Kidney (tissue), 2 donors: ENCODE measurements around a stretch of chr2.

GRCh38 chr2:62195859-62196055 lies 158 bp upstream of the B3GNT2 start:
- PRO-cap = bidirectional peak, plus-strand start at chr2:62196125, minus-strand start at chr2:62195978
- RRBS = under 1% methylated on average over 9 of the region's 17 CpGs

GRCh38 chr2:62210351-62210686 lies 14.4 kb downstream of the B3GNT2 start:
- PRO-cap = no peak
- RRBS = no CpG with 5 or more reads among the region's 5 CpGs

- PRO-cap = no peak
- RRBS = no CpG with 5 or more reads among the region's 3 CpGs
Observed at GRCh38 chr2:63810905-63811418, 30.7 kb upstream of the UGP2 start.

DNA sequence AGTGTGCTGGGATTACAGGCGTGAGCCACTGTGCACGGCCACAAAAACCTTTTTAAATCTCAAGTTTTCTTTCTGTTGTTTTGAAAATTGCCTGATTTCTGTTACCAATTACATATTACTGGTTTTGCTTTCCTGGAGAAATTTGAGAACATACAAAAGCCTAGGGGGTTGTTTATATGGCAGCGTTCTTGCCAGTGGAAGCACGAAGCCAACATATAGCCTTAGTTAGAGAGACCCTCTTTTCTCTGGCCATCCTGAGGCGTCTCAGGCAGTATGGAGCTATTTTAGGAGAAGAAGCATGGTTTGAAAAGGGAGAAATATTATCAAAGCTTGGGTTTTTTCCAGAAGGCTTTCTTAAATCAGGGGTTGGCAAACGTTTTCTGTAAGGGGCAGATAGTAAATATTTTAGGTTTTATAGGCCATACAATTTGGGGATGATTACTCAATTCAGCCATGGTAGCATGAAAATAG lies 29.9 kb downstream of the UGP2 start:
- PRO-cap = no peak
- RRBS = no CpG with 5 or more reads among the region's 6 CpGs

- PRO-cap = no peak
- RRBS = no CpG with 5 or more reads among the region's 14 CpGs
Observed at GRCh38 chr2:63989225-63989857, 29.9 kb downstream of the VPS54 start.

- PRO-cap = no peak
- RRBS = no CpG with 5 or more reads among the region's 2 CpGs
Observed at GRCh38 chr2:64014591-64015118, 4.6 kb downstream of the VPS54 start.

DNA sequence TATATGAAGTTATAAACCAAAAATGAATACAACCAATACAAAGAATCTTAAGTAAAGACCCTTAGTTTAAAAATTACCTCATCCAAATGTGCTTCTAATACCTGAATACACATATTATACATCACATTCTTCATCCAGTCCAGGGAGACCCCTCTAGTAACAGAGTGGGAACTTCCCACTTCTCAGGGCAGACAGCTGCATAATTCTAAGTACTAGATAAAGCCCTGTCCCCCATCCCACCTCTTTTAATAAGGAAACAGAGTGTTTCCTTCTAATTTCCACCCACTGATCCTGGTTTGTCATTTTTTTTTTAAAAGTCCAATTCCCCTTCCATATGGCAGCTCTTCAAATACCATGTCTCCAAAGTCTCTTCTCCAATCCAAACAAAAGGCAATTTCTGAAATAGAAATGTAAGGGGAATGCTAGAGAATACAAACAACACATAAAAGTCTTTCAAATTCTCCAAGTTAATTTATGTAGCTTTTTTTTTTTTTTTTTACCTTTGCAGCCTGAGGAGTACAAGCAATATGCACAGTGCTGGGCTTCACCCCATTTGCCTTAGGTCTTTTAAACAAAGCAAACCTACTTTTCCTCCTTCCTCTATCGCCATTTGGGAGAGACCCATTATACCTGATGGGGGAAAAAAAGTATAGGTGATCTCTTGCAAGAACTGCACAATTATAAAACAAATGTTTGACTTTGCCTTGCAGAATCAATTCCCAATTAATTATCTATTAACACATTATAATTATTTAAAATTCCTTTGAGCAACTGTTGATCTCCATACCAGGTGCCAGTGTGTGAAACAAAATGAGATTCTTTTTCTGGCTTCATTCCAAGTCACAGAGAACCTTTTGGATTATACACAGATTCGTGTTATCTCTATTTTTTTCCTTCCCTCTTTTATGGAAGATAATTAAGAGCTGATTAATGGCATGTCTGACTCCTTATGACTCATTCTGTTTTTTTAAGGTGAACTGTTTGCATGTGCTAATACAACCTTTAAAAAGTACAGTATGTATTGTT lies 39.7 kb downstream of the PELI1 start:
- PRO-cap = no peak
- RRBS = no CpG with 5 or more reads among the region's 2 CpGs

DNA sequence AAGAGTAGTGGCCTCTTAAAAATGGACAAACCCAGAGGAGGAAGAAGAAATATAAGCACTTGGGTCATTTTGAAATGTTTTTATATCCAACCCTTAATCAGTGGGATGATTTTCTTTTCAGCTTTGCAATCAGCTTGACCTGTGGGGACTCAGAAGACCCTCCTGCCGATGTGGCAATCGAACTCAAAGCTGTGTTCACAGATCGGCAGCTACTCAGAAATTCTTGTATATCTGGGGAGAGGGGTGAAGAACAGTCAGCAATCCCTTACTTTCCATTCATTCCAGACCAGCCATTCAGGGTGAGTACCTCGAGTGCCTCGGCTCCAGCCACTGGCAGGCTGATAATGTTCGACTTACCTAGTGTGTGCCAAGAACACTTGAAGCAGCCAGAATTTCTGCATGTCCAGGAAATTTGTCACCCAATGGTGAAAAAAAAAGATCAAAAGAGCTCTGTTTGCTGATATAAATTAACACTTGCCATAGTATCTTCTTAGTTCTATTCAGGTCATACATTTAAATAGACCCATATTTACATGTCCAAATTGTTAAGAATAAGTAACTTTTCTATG lies 2.3 kb downstream of the LGALSL start:
- PRO-cap = no peak
- RRBS = no CpG with 5 or more reads among the region's 6 CpGs

- PRO-cap = no peak
- RRBS = no CpG with 5 or more reads among the region's 4 CpGs
Observed at GRCh38 chr2:64460027-64460820, 6.3 kb downstream of the LGALSL start.

DNA sequence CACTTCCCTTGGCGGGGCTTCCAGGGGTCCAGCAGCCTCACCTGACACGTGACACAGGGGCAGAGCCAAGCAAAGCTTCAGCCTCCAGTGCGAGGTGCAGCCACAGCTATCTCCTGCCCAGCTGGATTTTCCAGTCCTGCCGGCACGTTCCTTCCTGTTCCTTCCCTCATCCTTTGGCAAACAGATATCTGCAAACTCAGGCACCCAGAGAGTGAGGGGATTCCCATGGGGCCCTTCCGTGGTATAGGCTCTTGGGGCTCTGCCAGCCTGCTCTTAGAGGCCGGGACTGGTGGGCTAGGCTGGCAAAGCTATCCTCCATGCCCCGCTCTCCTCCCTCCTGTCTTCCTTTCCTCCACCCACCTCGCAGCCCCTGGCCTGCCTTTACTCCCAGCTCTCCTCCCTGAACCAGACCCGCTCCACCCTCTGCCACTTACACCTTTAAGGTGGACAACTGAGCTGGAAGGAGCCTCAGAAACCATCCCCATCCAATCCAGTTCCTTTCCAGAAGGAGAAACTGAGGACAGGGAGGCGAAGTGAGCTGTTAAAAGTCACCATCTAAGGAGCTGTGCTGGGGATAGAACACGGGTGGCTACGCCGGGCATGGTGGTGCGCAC lies 45.7 kb downstream of the SERTAD2 start:
- PRO-cap = no peak
- RRBS = no CpG with 5 or more reads among the region's 15 CpGs

DNA sequence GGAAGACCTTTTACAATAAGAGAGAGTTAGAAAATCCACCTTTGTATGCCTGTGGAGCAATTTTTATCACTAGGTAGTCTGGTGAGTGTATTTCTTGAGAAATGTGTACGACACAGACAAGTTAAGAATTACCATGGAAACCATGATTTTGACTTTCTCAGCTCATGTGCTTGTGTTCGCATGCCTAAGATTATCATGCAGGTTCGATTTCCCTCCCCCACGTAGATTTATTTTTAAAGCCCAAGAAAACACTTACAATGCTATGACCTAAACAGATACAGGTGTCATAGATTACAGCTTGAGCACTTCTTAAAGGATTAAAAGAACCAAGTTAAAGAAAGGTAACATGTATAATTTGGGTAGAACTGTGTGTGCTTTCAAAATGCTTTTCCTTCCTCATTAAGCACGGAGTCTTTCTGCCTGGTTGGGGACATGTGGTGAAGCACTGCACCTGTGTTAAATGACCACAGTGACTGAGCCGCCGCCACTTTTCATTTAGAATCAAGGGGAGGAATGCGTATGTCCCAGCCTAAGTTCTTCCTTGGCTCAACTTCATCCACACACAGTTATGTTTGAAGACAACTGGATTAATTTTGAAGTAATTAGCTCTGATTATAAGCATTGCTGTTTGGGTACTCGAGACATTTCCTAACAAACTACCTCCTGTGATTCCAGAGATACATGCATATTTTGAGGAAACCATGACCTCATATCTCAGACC lies 16.5 kb downstream of the SERTAD2 start:
- PRO-cap = no peak
- RRBS = no CpG with 5 or more reads among the region's 9 CpGs

DNA sequence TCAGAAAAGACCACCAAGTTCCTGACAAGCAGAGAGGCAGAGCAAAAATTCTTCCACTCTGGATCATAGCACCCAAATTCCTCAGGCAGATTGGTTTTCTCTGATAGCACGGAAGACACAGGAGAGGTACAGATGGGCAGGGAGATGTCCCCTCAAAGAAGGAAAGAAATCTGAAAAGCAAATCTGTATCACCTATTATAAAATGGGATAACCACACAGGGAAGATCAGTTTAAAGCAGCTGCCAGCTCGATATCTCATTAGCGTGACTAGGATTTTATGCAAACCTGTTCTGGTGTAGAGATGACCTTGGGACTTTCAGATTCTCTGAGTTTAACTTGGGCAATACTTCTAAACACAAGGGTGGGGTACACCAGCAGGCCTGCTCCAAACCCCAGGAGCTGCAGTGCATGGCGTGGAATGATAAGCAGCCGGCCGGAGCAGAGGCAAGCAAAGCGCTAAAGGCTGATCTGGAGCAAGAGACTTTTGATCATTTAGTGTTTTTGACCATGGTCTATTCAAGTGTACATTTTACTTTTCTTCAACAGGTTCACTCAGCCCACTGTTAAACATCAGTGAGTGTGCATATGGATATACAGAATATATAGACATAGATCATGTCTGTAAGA lies 4.7 kb downstream of the SERTAD2 start:
- PRO-cap = no peak
- RRBS = no CpG with 5 or more reads among the region's 7 CpGs

- PRO-cap = no peak
- RRBS = no CpG with 5 or more reads among the region's 3 CpGs
Observed at GRCh38 chr2:64679644-64680136, 26.0 kb upstream of the SERTAD2 start.

DNA sequence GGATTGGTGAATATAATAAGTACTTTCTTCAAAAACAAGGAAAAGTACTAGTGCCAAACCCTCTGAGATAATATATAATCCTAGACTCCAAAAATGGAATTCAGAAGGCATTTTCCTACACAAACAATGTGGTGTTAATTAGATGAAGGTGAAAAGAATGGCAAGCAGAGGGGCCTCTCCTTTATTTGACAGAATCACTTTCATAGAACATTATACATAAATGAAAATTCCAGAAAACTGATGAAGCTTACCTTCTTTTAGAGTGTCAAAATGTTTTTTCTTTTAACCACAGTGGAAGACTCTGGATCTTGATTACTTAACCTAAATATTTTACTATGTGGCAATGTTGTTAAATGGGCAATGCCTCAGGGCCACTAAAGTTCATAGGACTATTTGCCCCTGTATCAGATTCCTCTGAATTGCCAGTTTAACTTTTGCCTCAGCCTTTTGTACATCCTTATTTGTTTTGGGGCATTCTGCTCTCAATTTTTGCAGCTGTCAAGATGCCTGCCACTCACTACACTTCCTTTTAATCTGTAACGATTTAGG lies 31.6 kb upstream of the SERTAD2 start:
- PRO-cap = no peak
- RRBS = no CpG with 5 or more reads among the region's 1 CpG

DNA sequence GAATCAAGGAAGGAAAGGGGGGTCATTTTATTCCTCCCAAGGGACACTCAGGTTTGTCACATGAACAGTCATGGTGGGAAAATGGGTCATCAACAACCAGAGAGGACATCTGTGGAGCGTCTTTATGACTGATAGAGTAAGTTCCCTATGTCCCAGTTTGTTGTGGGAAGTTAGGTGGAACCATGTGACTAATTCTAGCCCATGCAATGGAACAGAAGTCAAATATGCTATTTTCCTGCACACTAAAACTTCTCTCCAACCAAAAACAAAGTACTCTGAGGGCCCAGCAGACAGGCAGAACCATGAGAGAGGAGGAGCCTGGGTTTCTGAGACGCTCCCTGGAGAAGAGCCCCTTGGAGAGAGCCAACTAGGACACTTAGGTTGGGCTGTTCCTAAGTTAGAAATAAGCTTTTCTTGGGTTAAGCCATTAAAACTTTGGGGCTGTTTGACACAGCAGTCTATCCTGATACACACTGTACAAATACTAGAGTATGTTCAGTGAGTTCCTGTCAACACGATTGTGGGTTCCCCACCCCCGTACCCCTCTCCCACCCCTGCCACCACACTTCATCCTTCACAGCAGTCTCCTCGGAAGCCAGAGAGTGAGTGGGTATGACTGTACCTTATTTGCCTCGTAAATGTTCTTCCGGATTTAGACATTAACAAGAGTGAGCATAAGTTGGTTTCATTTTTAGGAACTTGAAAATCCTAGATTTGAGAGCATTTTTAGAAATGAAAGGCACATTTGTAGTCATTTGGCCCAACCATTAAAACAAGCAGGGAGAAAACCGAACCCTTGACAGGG lies 165.9 kb upstream of the SERTAD2 start:
- PRO-cap = no peak
- RRBS = no CpG with 5 or more reads among the region's 8 CpGs

DNA sequence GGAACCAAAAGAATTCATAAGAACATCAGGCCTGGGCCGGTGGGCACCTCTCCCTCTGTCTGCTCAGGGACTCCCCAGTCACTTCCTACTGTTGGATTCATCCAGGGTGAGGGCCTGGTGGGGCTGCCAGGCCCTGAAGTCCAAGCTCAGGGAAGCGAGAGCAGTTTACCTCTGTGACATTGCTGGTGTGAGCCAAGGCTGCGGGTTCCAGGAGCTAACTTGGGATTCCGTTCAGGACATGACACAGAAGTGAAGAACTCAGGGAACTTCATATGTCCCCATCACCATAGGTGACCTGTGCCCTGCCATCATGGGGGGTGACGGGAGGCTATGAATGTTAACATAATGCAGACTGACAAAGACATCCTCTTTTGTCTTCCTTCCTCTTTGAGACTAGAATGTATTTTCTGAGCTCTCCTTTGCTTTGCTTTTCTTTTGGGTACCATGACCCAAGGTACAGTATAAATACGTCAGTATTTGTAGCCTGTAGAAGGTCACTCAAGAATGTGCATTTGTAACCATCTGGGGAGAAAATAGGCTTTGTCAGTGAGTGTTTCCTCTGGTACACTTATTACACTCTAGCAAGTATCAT lies 130.5 kb upstream of the SLC1A4 start:
- PRO-cap = no peak
- RRBS = no CpG with 5 or more reads among the region's 6 CpGs

DNA sequence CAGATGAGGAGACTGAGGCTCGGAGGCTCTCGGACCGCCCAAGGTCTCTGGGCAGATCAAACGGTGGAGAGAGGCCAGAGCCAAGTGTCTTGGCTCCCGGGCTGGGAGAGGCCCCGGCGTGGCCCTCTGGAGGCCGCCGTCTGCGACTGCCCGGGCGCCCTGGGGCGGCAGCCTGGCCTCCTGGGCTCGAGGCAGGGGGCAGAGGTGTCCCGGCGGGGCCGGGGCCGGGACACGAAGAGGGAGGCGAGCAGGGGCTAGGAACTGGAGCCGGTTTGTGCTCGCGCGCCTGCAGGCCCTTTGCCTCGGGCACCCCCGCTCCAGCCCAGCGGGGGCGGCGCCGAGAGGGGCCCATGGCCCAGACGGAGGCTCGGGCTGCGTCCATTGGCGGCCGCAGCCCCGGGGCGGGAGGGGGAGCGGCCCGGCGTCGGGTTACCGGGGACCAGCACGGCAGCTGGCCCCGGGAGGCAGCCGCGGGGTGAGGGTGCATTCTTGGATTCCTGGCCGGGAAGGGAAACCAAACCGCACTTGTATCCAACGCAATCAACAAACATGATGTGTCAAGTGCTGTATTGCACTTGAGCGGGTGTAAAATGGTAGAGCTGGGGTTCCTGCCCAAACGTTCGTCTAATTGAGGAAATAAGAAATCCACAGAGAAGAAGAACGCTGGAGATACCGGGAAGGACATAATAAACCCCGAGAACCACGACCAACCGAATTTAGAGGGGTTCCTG lies 129.5 kb upstream of the SLC1A4 start:
- PRO-cap = unidirectional peak, plus-strand start at position 201 of the sequence; bidirectional peak, plus-strand start at position 450 of the sequence, minus-strand start at position 317 of the sequence
- RRBS = 8% methylated on average over 29 of the region's 57 CpGs

DNA sequence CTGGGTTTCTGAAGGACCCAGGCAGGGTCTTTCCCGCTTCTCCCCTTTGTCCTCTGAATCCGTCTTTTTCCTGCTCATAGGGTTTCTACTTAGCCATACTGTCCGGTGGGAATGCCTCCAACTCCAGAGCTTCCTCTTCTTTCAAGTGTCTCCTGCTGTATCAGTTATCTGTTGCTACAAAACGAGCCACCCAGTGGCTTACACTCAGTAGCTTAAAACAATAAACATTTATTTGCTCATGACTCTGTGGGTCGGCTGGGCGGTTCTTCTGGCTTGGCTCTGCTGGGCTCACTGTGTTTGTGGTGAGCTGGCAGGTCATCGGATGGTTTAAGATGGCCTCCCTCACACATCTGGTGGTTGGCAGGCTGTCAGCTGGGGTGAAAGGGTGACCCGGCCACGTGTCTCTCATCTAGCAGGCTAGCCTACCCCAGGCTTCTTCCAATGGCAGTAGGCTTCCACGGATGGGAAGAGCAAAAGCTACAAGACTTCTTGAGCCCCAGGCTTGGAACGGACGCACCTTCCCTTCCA lies 122.4 kb upstream of the SLC1A4 start:
- PRO-cap = no peak
- RRBS = no CpG with 5 or more reads among the region's 12 CpGs

DNA sequence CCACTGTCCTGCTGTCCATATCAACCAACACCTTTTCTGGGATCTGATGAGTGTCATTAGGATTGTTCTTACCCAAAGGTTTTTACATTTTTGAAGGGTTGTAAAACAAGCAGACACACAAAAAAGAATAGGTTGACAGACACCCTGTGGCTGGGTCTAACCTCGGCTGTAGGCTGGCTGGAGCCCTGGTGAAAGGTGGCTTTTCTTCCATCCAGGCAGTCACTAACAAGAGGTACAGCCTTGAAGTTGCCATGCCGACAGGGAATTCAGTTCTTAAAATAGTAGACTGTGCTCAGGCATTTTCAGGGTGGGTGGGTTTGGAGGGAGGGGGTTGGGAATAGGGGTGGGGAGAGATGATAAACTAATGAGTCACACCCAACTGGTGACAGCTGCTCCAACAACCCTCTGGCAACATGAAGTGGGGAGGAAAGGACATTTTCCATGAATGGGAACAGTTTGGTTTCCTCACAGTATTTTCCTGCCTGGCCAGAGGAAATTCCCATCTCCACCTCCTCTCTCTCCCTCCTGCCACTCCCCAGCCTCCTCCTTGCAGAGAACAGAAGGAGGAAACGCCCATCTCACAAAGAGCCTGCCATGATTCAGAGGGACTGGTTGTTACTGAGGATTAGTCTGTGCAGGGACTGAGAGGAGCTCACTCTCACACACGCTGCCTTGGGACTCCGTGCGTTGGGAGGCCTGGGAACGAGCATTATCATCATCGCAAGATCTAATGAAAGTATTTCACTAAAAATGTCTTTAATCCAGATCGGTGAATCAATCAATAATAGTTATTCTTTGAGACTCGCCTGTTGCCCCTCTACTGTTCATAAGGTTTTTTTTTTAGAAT lies 113.0 kb upstream of the SLC1A4 start:
- PRO-cap = no peak
- RRBS = no CpG with 5 or more reads among the region's 10 CpGs

DNA sequence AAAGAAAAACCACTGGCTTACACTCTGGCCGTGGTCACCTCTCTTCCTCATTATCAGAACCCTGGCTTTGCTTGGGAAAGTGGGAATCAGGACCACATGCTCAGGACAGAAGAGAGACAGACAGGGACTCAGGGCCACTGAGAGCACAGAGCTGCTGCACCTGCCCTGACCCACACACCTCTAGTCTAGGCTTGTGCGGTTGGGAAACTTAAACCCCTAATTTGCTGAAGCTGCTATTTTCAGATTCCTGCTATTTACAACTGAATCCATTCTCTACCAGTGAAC lies 51.6 kb upstream of the SLC1A4 start:
- PRO-cap = no peak
- RRBS = no CpG with 5 or more reads among the region's 2 CpGs